AG08470 (cell line): ENCODE measurements around a stretch of chr3.

DNA sequence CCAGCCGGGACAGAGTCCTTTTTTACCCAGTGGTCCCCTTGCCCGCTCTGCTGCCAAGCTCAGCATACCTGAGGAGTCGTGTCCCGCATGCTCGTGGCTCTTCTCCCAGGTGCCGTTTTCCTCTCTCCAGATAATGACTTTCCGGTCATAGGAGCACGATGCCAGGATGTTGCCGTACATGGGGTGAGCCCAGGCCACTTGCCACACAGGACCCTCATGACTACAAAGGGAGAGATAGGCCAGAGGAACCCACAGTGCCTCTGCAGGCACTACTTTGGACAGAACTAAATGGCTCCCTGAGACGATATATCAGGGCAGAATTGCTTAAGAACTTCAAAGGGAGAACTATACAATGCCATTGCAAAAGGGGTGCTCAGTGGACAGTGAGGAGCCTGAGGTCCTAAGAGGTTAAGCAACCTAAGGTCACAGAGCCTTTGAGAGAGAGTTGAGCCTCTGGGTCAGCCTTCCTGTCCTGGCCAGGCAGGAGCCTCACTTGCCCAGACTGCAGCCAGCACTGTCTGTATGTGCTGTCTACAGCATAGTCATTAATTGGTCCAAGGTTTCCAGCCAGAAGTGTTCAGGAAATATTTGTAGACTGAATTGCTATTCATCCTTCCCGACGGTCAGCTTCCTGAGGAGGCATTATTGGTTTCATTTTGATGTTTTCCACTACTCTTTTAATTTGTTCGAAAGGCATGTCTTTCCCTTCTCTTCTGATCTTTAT is 8.2 kb downstream of the SEC13 start:
- RRBS = no CpG with 5 or more reads among the region's 13 CpGs

DNA sequence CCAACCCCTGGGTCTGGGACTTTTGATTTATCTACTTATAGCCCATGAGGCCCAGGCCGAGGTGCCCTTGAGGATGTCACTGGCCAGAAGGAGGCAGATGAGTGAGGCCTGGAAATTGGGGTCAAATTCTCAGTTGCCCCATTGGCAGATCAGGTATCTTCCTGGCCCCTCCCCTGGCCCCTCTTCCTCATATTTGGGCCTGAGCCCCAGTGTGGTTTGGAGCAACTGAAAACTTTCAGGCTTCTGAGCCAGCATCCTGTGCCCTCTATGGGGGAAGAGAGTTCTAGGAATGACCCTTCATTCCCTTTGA is 70.7 kb downstream of the ATP2B2 start:
- RRBS = no CpG with 5 or more reads among the region's 1 CpG

- RRBS = no CpG with 5 or more reads among the region's 16 CpGs
Observed at GRCh38 chr3:10505990-10506623, 721 bp upstream of the ATP2B2 start.

DNA sequence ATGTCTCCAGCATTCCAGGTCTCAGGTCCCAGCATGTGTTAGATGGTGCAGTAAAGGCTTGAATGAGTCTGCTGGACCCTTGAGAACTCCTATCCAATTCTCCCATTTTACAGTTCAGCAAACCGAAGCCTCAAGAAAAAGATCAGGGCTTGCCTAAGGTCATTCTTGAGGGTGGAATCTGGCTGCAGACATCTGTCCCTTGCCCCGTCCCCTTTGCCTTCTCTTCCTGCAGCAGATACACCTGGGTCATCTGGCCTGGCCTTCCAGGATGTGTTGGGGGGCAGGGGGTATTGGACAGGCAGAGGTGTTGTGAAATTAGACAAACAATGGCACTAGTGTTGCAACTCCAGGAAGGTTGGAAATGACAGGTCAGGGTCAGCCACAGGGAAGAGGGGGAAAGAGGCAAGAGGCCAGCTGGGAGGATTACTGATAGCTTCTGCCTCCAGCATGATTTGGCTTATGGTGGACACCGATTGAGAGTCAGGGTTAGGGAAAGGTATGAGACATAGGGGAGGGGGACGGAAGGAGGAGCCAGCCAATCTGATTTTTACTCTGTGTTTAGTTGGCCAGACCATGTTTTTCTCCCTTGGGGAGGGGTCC is 3.2 kb upstream of the ATP2B2 start:
- RRBS = no CpG with 5 or more reads among the region's 4 CpGs

GRCh38 chr3:10553482-10554263 is 48.3 kb upstream of the ATP2B2 start:
- RRBS = no CpG with 5 or more reads among the region's 10 CpGs

- RRBS = no CpG with 5 or more reads among the region's 6 CpGs
Observed at GRCh38 chr3:10769026-10769341, 47.0 kb upstream of the SLC6A11 start.

- RRBS = no CpG with 5 or more reads among the region's 5 CpGs
Observed at GRCh38 chr3:10958478-10958961, 34.0 kb upstream of the SLC6A1 start.

- RRBS = no CpG with 5 or more reads among the region's 16 CpGs
Observed at GRCh38 chr3:10991856-10992458, 591 bp upstream of the SLC6A1 start.

DNA sequence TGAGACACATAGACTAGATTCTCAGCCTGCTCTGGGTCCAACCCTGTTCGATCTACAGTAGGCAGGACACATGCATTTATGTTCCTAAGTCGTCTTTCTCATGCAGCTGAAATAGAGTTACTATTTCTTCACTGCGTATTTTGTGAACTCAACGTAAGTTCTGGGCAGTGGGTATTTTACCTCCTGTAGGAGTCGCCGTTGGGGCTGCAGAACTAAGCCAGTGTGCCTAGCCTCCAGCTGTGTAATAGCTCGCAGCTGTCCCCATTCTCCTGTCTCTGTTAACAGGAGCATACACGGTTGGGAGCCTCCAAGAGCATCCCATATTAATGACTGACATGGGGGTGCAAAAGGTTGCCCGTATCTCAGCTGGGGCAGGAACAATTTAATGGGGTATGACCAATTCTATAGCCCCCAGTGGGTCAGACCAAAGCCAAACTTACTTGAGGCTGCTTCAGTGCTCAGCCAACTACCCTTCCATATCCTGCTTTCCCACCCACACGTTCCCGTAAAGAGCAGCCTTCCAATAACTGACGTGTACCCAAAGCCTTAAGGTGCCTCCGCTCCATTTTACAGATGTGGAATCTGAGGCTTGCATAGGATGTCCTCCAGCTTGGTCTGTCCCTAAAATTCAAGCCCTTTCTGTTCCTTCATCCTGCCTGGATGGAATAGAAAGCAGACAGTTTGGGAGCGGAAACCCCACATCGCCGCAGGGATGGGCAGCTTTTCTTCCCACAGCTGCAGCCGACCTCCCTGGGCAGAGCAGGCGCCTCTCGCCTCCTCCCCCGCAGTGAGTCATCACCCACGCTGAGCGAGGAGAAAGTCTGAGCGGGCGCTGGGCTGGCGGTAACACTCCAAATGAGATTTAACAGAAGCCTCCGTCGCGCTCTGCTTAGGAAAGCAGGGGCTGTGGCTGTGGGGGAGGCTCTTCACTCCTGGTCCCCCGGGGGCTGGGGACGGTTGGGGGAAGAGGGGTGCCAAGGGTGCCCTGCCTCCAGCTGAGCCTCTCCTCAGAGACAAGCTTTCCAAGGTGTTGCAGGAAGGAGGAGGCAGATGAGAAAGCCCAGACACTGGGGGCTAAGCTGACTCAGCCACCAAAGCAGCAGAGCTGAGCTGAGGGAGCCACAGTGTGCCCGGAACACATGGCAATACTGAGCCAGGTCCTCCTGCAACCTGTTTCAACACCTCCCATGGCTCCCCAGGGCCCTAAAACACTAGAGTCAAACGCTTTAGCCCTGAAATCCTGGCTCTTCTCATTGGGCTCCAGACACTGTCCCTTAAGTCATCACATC is 57.9 kb upstream of the HRH1 start:
- RRBS = no CpG with 5 or more reads among the region's 32 CpGs

GRCh38 chr3:11289022-11289600 is 16.9 kb downstream of the ATG7 start:
- RRBS = no CpG with 5 or more reads among the region's 5 CpGs

GRCh38 chr3:11306647-11307401 is 34.6 kb downstream of the ATG7 start:
- RRBS = no CpG with 5 or more reads among the region's 4 CpGs

- RRBS = no CpG with 5 or more reads among the region's 10 CpGs
Observed at GRCh38 chr3:11508676-11509748, 134.7 kb downstream of the VGLL4 start.

- RRBS = no CpG with 5 or more reads among the region's 46 CpGs
Observed at GRCh38 chr3:11568115-11569299, 75.2 kb downstream of the VGLL4 start.

- RRBS = no CpG with 5 or more reads among the region's 9 CpGs
Observed at GRCh38 chr3:11597758-11598333, 45.9 kb downstream of the VGLL4 start.

DNA sequence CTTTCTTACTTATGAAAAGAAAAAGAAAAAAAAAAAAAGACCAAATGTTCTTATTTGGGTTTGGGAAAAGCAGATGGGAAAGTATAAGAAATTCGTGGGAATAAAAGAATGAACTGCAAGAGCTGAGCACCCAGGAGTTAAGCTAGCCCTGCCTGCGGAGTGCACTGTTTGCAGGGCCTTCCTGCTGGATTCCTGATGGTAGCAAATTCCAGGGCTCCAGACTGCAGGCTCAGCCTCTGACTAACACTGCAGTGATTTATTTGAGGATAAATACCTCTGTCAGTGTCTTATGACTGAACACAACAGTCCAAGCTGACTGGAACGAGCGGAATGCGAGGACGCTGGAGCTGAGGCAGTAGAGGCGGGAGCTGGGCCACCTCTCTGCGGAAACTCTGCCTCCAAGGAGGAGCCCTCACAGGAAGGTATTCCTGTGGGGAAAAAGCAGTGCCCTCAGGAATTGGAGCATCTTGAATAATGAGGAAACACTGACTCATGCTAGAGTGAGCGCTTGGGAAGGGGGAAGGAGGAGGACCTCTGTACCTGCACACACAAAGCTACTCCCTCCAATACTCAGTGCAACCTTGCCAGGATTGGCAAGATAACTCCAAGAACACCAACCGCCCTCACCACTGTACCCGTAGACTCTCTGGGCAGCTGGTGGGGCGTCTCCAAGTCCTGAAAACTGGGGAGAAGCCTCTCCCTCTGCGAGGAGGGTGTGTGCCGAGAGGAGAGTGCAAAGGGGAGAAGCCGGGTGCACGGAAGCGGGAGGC is 43.2 kb downstream of the VGLL4 start:
- RRBS = no CpG with 5 or more reads among the region's 17 CpGs

DNA sequence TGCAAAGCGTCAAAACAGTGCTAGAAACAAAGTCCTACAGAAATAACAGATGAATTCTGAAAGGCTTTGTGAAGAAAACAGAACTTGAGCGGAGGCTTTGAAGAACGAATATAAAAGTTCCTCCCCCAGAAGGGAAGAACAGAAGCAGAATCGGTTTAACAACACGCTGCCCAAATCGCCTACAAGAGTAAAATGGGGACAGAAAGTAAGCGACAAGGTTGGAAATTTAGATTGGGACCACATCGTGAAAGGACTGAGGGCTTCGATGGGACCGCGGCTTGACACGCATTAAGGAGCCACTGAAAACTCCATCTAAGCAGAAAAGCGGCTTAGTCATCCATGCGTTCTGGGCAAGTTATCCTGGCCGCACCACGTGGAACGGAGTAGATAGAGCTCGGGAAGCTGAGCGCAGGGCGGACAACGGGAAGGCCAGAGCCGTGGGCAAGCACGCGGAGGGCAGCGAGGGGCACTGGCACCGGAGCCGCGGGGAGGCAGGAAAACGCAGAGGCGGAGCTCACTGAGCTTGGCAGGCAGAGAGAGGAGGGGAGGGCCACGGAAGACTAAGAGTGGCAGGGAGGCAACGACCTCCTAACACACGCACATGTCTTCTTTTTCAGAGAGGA is 61.2 kb upstream of the VGLL4 start:
- RRBS = no CpG with 5 or more reads among the region's 33 CpGs

- RRBS = no CpG with 5 or more reads among the region's 3 CpGs
Observed at GRCh38 chr3:12142907-12143289, 15.8 kb downstream of the TIMP4 start.

DNA sequence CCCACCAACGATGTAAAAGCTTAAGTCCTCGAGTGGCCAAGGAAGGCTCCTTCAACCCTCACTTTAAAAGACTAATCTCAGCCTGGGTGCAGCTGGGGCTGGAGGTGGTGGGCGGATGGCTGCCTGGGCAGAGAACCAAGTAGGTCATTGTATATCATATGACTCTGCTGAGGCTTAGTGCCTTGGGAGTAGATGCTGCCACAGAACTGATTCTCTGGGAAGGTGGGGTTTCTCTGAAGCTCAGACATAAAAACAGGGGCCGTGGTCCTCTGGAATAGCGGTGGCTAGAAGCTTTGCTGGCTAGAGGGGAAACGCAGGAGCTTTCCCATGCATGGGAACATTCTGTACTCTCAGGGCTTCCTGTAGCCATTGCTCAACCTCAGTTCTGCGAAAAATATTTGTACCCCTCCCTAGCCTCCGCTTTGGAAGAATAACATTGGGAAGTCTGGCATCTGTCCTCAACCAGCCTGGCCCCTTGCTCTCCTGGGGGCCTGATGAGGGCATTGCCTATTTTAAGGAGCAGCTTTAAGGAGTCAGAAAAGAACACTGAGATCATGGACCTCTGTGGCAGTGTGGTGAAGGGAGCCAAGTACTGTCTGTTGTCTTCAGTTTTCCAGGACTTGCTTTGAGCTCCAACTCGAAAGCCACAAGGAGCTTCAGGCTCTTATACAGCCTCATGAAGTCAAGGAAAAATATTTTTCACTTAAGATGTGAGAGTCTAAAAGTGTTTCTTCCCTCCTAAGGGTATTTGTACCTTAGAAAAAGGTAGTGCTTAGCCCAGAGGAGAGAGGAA is 14.6 kb downstream of the TIMP4 start:
- RRBS = no CpG with 5 or more reads among the region's 9 CpGs

DNA sequence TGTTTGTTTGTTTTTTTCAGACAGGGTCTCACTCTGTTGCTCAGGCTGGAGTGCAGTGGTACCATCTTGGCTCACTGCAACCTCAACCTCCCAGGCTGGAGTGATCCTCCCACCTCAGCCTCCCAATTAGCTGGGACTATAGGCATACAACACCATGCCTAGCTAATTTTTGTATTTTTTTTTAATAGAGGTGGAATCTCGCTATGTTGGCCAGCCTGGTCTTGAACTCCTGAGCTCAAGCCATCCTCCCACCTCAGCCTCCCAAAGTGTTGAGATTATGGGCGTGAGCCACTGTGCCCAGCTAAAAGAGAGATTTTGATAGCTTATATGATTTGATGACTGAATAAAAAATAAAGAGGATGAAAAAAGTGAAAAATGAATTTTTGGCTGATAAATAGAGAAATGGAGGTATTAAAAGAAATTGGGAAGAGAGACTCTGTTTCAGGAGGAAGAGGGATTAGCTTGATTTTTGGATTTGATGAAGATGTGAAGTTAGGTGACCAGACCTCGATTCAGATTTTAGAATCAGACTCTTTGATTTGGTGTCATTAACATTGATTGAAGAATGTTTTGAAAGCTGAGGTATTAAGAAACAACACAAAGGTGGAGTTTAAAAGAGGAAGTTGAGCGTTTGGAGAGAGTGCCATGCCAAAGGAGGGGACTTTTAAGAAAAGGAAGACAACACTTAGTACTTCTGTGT is 34.1 kb downstream of the PPARG start:
- RRBS = no CpG with 5 or more reads among the region's 4 CpGs

DNA sequence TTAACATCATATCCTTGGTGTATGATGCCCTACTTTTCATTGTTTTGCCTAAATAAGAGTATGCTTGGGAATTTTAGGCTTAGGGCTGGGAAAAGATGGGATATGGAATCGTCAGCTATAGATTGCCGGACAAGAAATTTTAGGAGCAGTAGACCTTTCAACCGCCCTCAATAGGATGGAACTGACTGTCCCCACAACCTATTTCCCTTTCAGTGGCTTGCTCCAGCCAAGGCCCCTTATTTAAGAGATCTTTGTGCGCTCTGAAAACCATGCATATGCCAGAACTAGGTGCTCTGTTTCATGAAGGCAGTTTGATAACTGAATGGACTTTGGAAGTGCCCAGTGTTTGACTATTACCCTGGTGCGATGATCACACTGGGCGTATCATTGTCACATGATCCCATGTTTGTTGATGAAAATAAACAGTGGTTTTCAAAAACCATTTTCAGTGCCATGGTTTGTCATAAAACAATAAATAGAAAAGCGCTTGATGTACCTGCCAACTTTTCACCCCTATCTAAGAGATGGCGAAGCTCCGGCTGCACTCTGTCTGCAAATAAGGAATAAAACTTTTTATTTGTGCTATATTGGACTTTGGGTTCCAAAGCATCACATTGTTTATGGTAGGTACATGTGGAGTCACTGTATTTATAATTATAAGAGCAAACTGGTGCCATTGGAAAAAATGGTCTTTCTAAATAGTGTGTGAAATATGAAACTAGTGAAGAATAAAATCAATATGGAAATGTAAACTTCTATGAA is 74.1 kb upstream of the TSEN2 start:
- RRBS = no CpG with 5 or more reads among the region's 9 CpGs